Cardiac ventricle fibroblast (primary cell): ENCODE data around the gene C12orf50.

DNA sequence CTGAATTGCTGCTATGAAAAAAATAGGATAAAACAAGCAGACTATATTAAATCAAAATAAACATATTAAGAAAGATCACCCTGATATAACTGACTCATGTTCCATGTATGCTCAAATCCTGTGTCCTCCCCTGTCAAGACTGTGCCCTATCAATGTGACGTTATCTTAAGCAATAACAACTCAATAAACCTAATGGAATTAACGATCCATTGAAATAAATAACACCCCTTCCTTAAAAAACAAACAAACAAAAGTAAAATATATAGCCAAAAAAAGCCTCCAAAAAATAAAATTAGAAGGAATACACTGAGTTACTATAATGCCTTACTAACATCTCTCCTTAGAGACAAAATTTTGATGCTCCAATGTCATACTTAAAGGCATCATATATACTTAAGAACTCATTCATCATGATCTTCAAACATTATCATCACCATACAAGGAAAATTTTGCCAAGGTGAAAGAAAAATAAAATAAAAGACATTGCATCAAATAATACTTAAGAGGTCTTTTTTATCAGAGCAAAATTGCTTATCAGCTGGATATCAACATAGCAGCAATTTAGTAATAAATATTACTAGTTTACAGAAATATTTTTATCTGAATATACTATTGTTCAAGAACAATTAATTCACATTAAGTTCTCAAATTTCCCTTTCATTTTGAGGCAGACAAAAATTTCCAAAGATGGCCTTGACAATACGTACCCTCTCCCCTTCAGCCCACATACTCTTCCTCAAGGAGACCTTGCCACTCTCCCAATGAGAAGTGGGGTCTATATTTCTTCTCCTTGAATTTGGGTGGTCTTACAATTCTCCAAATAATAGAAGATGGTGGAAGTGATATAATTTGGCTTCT, 25.6 kb upstream of the BBS10 start:
- RAMPAGE, long total RNA = no peak

DNA sequence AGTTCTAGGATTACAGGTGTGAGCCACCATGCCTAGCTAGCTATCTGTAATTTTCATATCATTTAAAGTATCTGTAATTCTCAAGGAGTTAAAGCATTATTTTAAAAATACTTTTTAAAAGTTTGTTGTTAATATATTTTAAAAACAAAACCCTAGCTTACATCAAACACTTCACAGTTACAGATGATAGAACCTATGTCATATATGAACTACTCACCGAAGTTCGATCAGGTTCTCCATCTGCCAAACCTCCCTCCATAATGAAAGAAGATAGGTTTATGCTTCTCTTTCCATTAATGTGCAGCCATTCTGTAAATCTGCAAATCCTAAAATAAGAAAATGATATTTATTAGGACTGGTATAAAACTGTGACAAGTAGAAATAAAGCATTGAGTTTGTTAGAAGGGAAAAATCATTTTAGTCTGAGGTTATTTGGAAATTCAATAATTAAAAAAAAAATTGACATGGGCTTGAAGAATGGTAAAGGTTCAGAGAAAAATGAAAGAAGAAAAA, 72.2 kb downstream of the OSBPL8 start:
- RAMPAGE, long total RNA = no peak

DNA sequence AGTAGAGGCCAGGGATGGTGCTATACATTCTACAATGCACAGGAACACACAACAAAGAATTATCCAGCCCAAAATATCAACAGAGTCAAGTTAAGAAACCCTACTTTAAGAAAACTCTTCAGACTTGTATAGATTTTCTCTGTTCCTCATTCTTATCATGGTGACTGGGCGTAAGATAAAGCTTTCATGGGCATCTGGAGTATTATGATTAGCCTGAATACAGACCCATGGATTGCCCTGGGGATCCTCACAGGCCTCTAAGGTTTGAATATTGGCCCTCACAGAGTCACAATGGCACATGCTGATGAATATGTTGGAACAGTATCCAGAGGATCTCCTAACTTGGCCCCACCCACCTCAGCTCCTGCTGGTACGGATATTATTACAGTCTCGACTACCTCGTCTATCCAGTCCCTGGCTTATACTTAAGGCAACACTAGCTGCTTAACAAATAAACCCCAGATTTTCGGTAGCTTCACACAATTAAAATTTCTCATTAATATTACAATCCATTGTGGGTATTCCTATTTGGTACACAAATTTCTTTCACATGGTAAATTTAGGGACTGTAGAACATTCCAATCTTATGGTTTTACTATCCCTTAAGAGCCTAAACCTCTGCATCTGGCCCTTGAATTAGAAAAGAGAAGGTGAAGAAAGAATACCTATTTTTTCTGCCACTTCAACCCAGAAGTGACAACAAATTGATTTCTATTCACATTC, 8.0 kb downstream of the OSBPL8 start:
- RAMPAGE, long total RNA = no peak

GRCh38 chr12:77086920-77087119, 21.5 kb upstream of the E2F7 start:
- RAMPAGE, long total RNA = no peak

GRCh38 chr12:79635143-79635791, 55.5 kb downstream of the PAWR start:
- RAMPAGE, long total RNA = no peak

DNA sequence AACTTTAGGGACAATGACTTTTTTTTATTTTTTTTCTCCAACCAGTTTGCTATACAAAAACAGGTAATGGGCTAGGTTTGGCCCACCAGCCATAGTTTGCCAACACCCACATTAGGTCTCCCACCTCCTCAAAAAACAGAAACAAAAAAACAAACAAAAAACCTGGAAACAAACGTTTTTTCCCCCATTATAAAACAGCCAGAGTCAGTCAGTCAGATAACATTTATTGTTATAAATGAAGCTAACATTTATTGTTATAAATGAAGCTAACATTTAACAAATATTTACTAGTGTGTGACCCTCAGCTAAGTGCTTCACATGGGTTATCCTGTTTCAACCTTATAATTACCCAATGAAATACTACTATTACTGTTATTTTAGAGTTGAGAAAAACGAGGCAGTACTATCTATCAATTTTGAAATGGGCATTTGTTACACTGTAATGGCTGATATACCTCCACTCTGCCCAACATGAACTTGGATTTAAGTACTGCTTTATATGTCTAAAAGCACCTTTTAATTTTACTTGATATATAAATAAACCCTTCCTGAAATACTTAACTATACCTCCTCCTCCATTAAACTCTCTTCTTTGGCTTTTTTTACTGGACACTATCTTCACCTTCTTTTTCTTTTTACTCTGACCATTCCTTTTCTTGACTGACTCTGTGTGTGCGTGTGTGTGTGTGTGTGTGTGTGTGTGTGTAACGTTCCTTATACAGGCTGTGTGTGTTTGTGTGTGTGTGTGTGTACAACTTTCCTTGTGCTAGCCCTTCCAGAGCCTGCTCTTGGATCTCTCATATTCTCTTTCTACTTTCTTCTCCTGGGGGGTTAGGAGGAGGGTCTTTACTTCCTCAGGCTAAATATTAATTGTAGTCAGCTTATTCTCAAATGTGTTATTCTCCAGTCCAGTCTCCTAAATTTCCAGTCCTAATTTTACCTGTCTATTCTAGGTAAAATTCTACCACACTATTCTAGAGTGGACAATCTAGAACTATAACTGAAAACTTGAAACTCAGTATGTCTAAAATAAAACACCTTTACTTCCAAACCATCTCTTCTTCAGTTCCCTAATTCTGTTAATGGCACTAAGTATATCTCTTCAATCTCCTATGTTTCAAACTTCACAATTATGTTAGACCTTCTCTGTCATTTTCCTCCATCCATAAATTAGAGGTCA, 121.3 kb upstream of the PAWR start:
- RAMPAGE, long total RNA = no peak

- RAMPAGE, long total RNA = no peak
Observed at GRCh38 chr12:80056152-80056770, 43.1 kb upstream of the OTOGL start.

GRCh38 chr12:80477375-80477879, 33.4 kb downstream of the PTPRQ start:
- RAMPAGE, long total RNA = no peak

DNA sequence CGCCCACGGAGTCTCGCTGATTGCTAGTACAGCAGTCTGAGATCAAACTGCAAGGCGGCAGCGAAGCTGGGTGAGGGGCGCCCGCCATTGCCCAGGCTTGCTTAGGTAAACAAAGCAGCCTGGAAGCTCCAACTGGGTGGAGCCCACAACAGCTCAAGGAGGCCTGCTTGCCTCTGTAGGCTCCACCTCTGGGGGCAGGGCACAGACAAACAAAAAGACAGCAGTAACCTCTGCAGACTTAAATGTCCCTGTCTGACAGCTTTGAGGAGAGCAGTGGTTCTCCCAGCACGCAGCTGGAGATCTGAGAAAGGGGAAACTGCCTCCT, 33.8 kb downstream of the PTPRQ start:
- RAMPAGE, long total RNA = no peak

- RAMPAGE, long total RNA = no peak
Observed at GRCh38 chr12:82357710-82358056, 504 bp downstream of the CCDC59 start.

GRCh38 chr12:82688157-82688604, 1.5 kb downstream of the TMTC2 start:
- RAMPAGE, long total RNA = no peak

DNA sequence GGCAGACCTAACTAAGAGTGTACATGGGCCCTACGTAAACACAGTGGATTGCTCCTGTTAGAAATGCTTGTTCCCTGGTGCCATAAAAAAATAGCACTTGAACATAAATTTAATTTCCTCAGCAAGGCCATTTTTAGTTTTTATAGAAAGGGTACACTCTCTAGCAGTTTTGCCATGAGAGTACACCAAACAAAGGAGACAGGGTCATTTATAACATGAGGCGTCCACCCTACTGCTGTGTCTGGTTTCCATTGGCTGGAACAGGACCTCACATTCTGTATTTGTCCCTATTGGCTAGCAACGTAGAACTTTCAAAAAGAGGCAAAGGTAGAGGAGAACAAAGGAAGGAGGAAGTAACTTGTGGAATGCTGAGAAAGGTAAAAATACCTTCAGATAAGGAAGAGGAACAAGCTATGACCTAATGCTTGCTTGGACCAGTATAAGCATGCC, 118.1 kb downstream of the TMTC2 start:
- RAMPAGE, long total RNA = no peak

GRCh38 chr12:82974666-82975030, 287.9 kb downstream of the TMTC2 start:
- RAMPAGE, long total RNA = no peak

DNA sequence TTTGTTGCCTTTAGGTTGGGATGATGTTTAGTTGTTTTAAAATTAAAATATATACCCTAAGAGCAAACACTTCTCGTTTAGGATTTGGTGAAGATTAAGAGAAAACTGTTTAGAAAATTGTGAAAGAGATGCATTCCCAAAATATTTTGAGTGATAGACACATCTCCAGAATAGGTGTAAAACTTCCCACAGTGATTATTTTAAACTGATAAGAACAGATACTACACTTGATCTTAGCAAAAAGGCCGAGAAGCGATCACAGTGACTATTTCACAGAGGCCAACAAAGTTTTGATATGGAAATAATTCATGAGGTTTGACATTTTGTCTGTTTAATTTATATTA, 18.9 kb downstream of the SLC6A15 start:
- RAMPAGE, long total RNA = no peak

- RAMPAGE, long total RNA = no peak
Observed at GRCh38 chr12:88029270-88029611, at the start of gene C12orf50. TSS of gene C12orf50 (minus strand) at chr12:88029401.

GRCh38 chr12:89098636-89099270, 253.5 kb downstream of the DUSP6 start:
- RAMPAGE, long total RNA = no peak

GRCh38 chr12:89212268-89212857, 139.9 kb downstream of the DUSP6 start:
- RAMPAGE, long total RNA = no peak

- RAMPAGE, long total RNA = no peak
Observed at GRCh38 chr12:89225334-89225836, 126.9 kb downstream of the DUSP6 start.

- RAMPAGE, long total RNA = no peak
Observed at GRCh38 chr12:89345443-89346743, 6.4 kb downstream of the DUSP6 start.

DNA sequence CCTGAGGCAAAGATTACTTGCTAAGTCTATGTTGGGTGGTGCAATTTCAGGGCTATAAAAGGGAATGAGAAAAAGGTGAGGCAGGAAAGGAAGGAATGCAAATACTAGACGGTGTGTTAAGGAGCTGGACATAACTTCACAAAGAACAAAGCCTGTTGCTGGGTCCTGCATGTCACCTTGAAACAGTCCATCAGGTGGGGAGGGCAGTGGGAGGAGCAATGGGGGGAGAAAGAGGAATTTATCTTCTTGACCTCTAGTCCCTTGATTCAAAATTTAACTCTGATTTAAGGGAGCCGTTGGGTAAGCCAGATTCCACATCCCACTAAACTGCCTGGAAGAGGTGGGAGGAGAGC, 16.1 kb upstream of the DUSP6 start:
- RAMPAGE, long total RNA = no peak